Fibroblast of villous mesenchyme (primary cell): ENCODE data around the genes ABCD2, CNTN1 and PRICKLE1.

DNA sequence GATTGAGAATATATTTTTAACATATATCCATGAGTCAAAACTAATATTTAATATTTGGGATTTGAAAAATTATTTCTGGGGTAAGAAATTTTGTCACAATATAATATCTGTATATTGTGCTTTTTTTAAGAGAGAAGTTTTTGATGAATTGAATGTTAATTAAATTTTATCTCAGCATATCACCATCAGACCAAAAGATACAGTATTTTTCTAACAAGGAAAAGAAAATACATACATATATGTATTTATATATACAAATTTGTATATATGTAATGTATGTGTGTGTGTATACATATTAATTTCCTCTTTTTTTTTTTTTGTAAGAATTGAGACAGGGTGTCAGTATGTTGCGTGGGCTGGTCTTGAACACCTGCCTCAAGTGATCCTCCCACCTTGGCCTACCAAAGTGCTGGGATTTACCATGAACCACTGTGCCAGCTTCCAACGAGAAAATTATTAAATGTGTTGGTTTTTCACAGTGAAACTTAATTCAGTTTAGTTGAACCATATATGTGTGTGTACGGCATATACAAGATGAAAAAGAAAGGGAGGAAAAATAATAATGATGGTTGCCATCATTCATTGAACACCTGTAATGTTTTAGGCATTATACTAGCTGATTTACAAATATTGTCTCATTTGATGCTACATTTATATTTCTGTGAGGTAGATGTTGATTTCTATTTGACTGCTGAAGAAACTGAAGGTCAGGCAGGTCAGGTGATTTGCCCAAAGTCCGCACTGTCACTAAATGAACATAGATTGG is 10.3 kb downstream of the ALG10 start:
- CAGE, long polyA plus RNA, result no peak

GRCh38 chr12:34346693-34346954 is 324.3 kb downstream of the ALG10 start:
- CAGE, long polyA plus RNA, result no peak

DNA sequence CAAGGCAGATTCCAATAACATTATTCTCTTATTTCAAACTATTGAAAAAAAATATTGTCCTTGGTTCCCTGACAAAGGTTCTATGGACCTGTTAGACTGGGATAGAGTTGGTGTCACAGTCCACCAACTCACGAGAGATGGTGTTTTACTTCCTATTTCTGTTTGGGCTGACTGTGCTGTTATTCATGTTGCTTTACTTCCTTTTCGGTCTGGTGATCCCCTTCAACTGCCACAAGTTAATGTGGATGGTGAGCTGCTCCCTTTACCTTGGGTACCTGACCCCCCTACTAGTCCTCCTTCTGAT is 192.7 kb upstream of the ALG10B start:
- CAGE, long polyA plus RNA, result no peak

- CAGE, long polyA plus RNA, result no peak
Measured at GRCh38 chr12:38317180-38317619, 626 bp downstream of the ALG10B start.

DNA sequence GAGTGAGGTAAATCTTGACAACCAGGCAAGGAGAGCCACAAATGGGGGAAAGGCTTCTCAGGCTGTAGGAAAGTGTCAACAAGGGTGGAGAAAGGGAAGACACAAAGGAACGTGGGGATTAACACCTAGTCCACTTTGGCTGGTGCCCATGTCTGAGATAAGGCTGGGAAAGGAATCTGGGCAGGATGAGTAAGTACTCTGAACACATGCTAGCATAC is 13.4 kb downstream of the CPNE8 start:
- CAGE, long polyA plus RNA, result no peak

GRCh38 chr12:39327569-39327910 is 115.4 kb downstream of the KIF21A start:
- CAGE, long polyA plus RNA, result no peak

DNA sequence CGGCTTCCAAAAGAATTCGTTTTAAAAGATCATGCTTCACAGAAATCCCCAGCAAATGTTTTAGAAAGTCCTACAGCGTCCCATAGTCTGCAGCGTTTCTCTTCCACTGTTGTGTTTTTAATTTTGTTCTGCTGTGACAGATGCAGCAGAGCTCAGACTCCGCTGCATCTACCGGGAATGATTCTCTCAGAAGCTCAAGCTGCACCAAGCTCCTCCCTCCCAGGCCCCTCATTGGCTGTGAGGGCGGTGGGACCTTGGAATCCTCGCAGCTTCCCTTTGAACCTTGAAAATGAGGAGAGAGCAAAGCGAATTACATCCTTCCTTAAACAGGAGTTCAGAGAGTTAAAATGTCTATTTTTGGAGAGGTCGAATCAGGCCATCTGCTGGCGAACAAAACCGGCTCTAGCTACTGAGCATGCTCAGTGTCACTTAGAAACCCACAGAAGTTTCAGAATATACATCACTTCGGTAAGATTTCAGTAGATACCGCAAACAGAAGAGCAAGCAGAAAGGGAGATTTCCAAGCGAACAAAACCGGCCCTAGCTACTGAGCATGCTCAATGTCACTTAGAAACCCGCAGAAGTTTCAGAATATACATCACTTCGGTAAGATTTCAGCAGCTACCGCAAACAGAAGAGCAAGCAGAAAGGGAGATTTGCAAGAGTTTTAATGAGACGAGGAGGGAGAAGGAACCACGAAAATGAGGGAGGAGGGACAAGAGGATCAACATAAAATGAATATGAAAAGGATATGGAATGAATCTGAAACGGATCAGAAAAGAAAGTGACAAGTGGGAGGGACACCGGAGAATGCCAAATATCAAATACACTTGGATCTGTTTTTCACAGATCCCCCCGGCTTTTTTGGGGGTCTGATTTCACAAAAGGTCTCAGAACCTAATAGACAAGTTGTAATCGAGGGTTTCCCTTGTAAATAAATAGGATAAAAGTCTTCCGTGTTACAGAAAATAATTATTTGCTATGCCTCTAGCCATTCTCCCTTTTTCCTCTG is at the start of gene ABCD2:
Gene ABCD2, minus strand, starts transcription at position 170 of the 1,012 bp plus-strand sequence.
- CAGE, long polyA plus RNA, result no peak

DNA sequence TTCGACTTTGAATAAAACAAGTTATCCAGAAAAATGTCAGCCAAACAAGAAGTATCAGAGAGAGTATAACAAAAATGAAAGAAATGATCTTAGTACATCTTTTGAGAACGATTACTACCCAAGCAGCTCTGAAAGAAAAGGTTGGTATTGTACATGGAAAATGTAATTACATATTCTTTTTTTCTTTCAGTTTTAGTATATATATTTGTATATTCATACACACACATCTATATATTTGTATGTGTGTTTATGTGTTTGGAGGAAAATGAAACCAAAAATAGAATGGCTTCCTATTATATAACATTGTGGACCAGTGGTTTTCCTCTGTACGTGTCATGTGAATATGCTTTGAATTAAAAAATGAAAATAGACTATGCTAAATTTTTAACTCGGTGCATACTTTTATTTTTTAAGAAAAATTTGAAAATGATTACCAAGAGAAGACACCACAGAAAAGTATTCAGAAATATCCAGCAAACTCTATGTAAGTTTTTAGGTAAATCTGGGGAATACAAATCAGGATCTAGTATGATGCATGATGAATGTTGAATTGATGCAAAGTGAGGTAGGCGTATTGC is 57.1 kb downstream of the C12orf40 start:
- CAGE, long polyA plus RNA, result no peak

DNA sequence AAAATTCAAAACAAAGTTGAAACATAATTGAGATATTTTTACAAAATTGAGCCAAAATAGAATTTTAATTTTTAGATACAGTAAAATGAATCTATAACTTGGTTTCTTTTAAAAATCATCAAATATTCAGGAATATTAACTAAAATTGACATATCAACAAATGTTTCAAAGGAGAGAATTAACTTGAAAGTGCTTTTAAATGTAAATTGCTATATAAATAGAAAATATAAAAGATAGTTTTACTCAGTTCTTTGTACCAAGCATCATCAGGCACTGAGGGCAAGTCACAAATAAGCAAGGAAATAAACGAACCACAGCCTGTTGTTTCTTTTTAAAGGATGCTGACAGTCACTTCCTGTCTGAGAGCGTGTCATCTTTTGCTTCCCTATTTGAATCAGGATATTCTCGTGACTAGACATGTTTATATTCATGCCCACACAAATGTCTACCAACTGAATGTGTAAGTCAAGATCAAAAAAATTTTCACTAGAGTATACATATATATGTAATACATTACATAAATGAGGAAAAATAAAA is 31.3 kb upstream of the SLC2A13 start:
- CAGE, long polyA plus RNA, result no peak

- CAGE, long polyA plus RNA, result no peak
Measured at GRCh38 chr12:40240335-40241084, 15.7 kb downstream of the LRRK2 start.

DNA sequence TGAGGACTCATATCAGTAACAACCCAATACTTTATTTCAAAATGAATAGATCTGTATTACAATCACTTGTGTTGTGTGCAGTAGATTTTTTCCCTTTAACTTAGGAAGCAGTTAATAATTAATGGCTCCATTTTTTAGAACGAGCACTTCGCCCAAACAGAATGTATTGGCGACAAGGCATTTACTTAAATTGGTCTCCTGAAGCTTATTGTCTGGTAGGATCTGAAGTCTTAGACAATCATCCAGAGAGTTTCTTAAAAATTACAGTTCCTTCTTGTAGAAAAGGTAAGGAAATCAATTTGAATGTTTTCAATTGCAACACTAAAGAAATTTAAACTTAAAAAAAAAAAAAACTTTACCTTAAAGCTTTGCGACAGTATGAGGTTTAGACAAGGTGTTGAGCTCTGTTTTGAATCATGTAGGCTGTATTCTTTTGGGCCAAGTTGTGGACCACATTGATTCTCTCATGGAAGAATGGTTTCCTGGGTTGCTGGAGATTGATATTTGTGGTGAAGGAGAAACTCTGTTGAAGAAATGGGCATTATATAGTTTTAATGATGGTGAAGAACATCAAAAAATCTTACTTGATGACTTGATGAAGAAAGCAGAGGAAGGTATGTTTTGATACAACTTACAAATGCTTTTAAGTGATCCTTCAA is 97.2 kb downstream of the LRRK2 start:
- CAGE, long polyA plus RNA, result no peak

DNA sequence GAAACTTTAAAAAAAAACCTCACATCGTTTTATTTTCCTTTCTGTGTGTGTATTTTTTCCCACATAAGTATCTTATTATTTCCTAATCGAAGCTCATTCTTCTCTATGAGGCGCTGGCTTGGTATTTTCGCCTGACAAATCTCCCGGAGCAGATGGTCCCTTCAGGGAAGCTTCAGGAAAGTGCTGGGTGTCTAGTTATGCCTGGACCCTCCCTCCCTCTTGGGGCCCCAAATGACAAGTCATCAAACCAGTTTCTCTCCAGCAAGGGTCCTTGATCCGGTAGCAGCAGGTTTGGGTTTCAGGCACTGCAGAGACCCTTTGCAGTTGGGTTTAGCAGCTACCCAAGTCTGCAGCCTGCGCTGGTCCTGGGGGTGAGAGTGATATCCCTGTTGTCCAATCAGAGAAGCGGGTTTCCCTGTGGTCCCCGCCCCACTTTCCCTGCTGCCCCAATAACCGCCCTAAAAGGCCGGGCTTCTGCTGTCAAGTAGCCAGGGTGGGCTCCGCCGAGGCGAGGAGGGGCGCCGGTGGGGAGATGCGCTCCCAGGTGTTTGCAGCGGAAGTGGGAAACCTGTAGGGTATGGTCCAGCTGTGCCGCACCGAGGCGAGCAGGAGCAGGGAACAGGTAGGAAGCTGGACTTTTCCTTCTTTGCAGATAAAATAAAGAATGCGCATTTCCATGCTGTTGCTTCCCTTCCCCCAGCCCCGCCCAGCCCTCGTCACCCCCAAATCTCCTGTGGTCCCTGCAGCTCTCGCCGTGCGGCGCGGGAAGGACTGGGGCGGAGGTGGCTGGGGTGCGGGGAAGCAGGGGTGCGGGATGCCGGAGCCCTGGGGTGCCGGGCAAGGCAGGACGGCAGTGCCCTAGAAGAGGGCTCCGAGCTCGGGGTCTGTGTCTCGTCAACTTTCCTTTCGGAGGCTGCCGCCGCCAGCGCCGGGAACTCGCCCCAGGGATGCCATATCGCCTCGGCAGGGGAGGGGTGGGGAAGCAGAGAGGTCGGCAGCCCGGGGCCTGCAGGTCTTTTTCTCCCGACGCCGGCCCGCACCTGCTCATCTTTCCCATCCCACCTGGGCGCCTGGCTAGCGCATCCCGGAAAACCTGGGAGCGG is at the start of gene CNTN1:
Gene CNTN1, plus strand, starts transcription at position 469 of the 1,103 bp plus-strand sequence.
- CAGE, long polyA plus RNA, result no peak

GRCh38 chr12:41476659-41476958 is 288.5 kb downstream of the PDZRN4 start:
- CAGE, long polyA plus RNA, result no peak

DNA sequence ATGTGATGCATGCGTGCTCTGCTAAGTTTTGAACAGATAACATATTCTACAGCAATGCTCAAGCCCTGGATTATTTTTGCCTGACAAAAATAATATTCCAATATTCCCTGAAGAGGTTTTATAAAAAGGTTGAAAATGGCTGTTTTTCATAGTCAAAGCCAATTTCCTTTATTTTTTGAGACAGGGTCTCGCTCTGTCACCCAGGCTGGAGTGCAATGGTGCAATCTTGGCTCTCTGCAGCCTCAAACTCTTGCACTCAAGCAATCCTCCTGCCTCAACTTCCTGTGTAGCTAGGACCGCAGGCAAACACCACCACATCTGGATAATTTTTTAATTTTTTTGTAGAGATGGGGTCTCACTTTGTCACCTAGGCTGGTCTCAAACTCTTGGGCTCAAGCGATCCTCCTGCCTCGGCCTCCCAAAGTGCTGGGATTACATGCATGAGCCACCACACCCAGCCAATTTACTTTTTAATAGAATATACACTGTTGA is 62.3 kb downstream of the GXYLT1 start:
- CAGE, long polyA plus RNA, result no peak

GRCh38 chr12:42238634-42238983 is 561 bp upstream of the YAF2 start:
- CAGE, long polyA plus RNA, result no peak

DNA sequence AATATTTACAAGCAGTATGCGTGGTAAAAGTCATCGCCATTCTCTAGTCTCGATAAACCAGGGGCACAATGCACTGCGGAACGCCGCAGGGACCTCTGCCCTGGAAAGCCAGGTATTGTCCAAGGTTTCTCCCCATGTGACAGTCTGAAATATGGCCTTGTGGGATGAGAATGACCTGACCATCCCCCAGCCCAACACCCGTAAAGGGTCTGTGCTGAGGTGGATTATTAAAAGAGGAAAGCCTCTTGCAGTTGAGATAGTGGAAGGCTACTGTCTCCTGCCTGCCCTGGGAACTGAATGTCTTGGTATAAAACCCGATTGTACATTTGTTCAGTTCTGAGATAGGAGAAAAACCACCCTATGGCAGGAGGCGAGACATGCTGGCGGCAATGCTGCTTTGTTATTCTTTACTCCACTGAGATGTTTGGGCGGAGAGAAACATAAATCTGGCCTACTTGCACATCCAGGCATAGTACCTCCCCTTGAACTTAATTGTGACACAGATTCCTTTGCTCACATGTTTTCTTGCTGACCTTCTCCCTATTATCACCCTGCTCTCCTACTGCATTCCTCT is 62.1 kb downstream of the PPHLN1 start:
- CAGE, long polyA plus RNA, result no peak

GRCh38 chr12:42589469-42590523 is at the start of gene PRICKLE1:
PRICKLE1 (minus strand) TSS chr12:42589746.
- CAGE, long polyA plus RNA, result no peak

GRCh38 chr12:42590524-42591010 is 1.0 kb upstream of the PRICKLE1 start:
- CAGE, long polyA plus RNA, result no peak

GRCh38 chr12:42734443-42734780 is 144.9 kb upstream of the PRICKLE1 start:
- CAGE, long polyA plus RNA, result no peak

- CAGE, long polyA plus RNA, result no peak
Measured at GRCh38 chr12:42885761-42886179, 296.2 kb upstream of the PRICKLE1 start.